Pulmonary artery (tissue), 1 donor: ENCODE results near the genes FECH and NEDD4L.

GRCh38 chr18:57354062-57354610 lies 1.8 kb downstream of the ST8SIA3 start:
- PRO-cap = no peak

- PRO-cap = no peak
Observed at GRCh38 chr18:57533045-57533449, 53.5 kb downstream of the FECH start.

DNA sequence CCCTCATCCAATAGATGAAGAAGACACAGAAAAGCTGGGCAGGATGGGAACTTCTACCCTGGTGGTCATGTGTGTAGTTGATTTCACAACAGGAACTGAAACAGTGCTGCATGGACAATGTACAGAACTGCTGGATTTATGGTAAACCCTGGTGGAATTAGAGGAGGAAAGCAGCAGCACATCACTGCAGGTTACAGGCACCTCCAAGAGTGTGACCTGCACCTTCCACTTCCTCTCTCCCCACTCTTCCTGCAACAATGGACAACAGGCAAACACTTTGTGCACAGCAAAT lies 31.3 kb downstream of the FECH start:
- PRO-cap = no peak

DNA sequence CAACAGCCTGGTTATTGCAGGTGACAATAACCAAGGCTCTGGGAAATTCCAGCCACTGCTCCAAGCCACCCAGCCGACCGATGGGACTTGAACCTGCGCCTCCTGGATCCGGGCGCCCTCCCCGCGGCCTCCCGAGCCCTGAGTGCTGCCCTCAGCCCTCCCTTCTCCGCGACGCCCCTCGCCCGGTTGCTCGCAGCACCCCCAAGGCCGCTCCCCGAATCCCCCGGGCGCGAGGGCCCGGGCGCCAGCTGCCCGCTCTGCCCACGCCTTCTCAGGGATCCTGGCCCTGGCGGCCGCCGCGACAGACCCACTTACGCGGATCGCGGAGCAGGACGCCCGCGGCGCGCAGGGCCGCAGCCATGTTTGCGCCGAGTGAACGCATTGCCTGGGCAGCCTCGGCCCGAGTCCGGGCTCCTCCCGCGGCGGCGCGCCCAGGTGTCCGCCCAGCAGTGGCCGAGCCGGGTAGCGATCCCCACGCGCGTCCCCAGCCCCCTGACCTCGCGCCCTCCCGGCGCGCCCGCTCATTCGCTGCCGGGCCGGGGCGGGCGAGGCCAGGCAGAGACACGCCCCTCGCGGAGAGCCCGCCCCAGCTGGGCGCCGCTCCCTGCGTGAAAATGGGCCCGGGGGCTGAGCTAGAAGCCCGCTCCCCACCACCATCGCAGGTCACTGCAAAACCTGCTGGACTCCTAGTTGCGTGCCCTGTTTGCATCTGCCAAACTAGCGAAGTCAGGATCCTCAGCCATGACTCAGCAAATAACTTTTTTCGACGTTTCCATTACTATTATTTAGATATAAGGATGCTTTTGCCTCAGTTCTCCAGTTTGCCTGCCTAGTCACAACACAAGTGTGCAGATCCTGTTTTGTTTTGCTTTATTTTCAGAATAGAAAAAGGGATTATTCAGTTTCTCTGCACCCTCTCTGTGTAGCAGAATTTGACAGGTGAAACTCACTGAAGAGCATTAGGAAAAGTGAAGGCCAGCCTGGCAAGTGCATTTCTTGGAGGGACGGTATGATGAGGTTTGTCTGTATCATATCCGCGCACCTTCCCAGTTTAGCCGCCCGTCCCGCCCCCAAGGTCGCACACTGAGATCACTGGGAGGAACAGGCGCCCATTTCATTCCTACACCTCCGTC lies at the start of gene FECH:
Gene FECH, minus strand, starts transcription at position 464 of the 1,133 bp plus-strand sequence.
- PRO-cap = bidirectional peak, plus-strand start at position 615 of the sequence, minus-strand start at position 494 of the sequence

DNA sequence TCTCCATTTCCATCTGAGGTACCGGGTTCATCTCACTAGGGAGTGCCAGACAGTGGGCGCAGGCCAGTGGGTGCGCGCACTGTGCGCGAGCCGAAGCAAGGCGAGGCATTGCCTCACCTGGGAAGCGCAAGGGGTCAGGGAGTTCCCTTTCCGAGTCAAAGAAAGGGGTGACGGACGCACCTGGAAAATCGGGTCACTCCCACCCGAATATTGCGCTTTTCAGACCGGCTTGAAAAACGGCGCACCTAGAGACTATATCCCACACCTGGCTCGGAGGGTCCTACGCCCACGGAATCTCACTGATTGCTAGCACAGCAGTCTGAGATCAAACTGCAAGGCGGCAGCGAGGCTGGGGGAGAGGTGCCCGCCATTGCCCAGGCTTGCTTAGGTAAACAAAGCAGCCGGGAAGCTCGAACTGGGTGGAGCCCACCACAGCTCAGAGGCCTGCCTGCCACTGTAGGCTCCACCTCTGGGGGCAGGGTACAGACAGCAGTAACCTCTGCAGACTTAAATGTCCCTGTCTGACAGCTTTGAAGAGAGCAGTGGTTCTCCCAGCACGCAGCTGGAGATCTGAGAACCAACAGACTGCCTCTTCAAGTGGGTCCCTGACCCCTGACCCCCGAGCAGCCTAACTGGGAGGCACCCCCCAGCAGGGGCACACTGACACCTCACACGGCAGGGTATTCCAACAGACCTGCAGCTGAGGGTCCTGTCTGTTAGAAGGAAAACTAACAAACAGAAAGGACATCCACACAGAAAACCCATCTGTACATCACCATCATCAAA lies 83.6 kb downstream of the ATP8B1 start:
- PRO-cap = no peak

GRCh38 chr18:57734919-57735664 lies 68.0 kb downstream of the ATP8B1 start:
- PRO-cap = no peak

- PRO-cap = no peak
Observed at GRCh38 chr18:57789234-57789660, 13.9 kb downstream of the ATP8B1 start.

- PRO-cap = no peak
Observed at GRCh38 chr18:57806739-57807332, 3.7 kb upstream of the ATP8B1 start.

GRCh38 chr18:57915896-57916507 lies 112.9 kb upstream of the ATP8B1 start:
- PRO-cap = no peak

GRCh38 chr18:58043356-58043831 lies 632 bp upstream of the NEDD4L start:
- PRO-cap = no peak

- PRO-cap = bidirectional peak, plus-strand start at chr18:58044286, minus-strand start at chr18:58044056
Observed at GRCh38 chr18:58044184-58044944, at the start of gene NEDD4L. Gene NEDD4L, plus strand, starts transcription at chr18:58044226.

- PRO-cap = no peak
Observed at GRCh38 chr18:58101080-58101752, 57.2 kb downstream of the NEDD4L start.

GRCh38 chr18:58202178-58202780 lies 158.3 kb downstream of the NEDD4L start:
- PRO-cap = no peak

DNA sequence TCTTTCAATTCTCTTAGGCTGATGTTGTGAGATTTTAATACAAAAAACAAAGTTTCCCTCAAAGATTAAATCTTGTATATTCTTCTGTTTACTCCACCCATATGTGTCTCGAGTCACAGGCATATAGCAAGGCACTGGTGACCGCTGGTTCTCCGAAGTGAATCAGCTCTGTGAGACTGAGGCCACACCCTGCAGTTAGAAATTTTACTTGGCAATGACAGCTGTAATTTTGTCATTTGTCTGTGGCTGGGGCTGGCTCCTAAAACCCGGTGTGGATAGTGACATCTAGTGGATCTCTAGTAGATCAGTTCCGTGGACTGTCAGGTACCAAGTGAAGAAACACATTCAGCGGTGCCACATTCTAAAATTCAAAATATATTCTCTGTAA lies 277.9 kb downstream of the NEDD4L start:
- PRO-cap = unidirectional peak, minus-strand start at position 159 of the sequence

DNA sequence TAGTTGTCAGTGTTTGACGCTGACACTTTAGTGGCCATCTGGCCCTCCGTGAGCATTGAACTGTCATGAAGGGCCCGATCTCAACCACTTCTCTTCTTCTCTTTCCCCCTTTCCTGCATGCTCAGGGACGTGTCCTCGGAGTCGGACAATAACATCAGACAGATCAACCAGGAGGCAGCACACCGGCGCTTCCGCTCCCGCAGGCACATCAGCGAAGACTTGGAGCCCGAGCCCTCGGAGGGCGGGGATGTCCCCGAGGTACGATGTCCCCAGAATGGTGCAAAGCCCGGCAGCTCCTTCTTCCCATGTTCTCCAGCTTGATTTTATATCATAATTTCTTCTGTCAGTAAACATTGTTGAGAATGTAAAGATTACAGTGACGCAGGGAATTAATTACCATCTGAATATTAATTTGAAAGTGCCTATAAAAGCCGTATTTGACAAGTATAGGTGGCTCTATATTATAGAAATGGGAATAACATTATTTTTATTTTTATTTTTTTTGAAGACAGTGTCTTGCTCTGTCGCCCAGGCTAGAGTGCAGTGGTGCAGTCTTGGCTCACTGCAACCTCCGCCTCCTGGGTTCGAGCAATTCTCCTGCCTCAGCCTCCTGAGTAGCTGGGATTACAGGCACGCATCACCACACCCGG lies 285.0 kb downstream of the NEDD4L start:
- PRO-cap = no peak

DNA sequence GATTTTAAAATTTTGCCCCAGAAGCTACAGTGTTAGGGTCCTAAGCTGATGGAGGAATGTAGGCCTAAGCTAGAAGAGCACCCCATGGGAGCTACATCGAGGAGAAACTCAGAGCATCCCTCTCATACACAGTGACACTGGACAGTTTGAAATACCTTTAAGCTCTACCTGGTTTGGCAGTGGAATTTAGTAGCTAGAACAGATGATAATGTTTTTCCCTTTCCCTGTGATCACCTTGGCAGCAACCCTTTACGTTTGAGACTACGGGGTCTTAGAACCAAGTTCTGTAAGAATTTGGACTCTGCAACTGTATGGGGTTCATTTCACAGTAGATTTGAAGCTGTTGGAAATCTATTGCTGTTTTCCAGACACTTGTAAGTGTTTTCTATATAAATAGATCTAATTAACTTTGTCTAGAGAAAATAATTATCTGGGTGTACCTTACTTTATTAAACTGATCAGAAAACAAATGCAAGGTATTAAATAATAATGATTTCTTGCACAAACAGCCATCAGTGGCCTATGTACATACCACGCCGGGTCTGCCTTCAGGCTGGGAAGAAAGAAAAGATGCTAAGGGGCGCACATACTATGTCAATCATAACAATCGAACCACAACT lies 288.3 kb downstream of the ALPK2 start:
- PRO-cap = no peak

GRCh38 chr18:58403596-58404263 lies 225.2 kb downstream of the ALPK2 start:
- PRO-cap = no peak

DNA sequence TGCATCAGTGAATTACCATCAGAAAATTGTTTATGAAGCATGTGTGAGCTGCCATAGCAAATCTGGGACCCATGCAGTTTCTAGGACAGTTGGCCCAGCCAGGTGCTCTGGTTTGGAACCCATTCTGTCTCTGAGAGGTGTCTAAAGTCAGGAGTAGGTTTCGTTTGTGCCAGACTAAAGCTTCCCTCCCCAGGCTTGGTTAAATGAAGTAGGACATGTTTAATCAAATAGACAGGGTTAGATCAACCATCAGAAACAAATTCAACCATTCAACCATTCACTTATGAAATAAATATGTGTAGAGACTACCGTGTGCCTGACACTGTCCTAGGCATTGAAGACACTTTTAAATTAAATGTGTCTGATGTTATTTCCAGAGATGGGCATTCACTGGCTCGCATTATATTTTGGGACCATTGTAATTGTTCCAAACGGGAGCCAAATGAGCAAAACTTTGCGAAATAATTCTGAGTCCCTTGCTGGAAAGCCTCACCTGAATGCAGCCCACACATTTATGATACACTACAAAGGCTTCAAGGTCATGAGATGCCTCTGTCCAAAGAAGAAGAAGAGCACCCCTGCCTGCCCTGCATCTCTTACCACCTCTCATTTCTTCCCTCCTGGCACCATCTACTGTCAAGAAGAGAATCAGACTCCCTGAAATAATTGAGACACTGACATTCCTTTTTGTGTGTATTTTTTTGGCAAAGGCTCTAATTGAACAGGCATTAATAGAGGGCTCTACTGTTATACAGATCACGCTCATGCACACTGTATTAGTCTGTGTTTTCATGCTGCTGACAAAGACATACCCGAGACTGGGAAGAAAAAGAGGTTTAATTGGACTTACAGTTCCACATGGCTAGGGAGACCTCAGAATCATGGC lies 176.6 kb downstream of the ALPK2 start:
- PRO-cap = no peak

GRCh38 chr18:58536428-58537005 lies 92.4 kb downstream of the ALPK2 start:
- PRO-cap = no peak

- PRO-cap = no peak
Observed at GRCh38 chr18:58538500-58539146, 90.3 kb downstream of the ALPK2 start.